Mesangial cell (primary cell): ENCODE results near the genes BTBD10 and FAR1.

- RAMPAGE, long total RNA = no peak
These were observed 99.2 kb downstream of the TEAD1 start for GRCh38 chr11:12773351-12773875.

- RAMPAGE, long total RNA = no peak
These were observed 103.9 kb downstream of the TEAD1 start for GRCh38 chr11:12777918-12778658.

GRCh38 chr11:12785719-12786724 is 111.8 kb downstream of the TEAD1 start:
- RAMPAGE, long total RNA = no peak

DNA sequence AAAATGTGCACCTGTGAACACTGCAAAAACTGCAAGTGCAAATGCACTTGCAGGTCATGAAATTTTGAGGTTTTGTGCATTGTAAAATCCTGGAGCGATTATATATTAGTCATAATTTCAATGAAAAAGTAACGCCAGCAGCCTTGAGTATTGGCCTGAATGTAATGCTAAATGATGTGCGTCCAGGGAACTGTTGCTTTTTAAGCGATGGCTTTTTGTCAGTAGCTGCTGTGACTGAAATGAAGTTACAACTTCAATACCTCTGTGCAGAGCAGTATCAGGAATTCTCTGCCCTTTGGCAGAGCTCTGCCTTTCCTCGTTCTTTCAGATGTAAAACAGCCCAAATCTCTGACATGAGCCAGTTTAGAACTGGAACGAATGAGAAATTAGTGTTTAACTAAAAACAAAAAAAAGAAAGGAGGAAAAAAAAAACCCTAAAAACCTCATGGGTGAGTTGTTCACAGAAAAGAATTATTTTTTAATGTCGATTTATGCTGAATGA is 146.5 kb upstream of the RASSF10 start:
- RAMPAGE, long total RNA = no peak

DNA sequence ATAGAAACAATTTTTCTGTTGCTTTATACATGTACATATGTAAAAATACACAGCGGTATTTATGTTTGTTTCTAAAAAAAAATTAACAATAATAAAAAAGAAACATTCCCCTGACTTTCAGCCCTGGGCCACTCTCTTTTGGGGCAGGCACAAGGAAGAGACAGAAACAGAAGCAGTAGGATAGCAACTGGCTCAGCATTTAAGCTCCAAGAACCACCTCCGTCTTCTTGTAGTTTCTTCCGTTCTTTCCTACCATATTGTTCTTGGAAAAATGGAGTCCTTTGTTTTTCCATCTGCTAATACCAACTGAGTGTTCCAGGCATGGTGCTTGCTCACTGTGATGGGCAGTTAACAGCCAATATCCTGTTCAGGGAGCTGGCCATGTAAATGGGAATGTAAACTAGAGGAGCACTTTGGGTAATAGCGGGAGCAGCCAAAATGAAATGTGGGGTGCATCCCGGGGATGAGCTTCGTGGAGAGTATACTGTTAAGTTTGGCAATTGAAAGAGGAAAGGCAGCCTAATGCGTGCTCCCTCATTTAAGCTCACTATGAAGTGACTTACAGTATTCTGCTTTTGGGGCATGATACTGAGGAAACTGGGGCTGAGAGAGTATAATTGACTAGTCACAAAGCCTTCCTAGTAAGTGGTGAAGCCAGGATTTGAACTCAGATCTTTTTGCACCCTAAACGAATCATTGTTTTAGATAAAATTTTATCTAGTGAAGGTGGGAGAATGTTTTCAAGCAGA is 142.4 kb upstream of the RASSF10 start:
- RAMPAGE, long total RNA = no peak

DNA sequence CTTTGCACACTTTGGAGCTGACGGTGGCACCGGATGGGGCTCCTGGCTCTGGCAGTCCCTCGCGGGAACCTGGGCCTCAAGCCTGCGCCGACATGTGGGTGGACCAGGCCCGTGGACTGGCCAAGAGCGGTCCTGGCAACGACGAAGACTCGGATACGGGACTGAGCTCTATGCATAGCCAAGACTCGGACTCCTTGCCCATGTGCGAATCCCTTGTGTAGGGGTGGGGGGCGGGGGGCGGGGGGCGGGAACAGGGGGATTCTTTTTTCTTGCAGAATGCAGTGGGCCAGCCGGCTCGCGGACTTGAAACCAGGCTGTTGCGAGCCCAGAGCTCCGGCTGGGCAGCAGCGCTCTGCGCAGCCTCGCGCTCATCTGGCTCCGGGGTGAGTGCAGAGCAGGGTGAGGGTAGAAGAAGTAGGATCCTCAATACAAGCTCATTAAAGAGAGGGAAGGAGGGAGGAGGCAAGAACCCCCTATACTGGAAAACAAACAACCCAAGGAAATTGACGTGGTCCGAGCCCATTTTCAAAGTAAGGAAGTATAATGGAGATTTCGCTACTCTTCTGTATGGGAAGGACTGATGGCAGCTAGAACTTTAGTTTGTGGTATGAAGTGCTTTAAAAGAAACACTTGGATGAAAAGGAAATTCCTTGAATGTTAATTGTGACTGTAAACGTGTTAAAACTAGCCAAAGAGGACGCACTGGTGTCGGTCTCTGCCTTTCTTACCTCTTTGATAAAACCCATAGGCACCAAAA is 1.9 kb downstream of the RASSF10 start:
- RAMPAGE, long total RNA = no peak

GRCh38 chr11:13215801-13216368 is 61.7 kb upstream of the BMAL1 start:
- RAMPAGE, long total RNA = no peak

DNA sequence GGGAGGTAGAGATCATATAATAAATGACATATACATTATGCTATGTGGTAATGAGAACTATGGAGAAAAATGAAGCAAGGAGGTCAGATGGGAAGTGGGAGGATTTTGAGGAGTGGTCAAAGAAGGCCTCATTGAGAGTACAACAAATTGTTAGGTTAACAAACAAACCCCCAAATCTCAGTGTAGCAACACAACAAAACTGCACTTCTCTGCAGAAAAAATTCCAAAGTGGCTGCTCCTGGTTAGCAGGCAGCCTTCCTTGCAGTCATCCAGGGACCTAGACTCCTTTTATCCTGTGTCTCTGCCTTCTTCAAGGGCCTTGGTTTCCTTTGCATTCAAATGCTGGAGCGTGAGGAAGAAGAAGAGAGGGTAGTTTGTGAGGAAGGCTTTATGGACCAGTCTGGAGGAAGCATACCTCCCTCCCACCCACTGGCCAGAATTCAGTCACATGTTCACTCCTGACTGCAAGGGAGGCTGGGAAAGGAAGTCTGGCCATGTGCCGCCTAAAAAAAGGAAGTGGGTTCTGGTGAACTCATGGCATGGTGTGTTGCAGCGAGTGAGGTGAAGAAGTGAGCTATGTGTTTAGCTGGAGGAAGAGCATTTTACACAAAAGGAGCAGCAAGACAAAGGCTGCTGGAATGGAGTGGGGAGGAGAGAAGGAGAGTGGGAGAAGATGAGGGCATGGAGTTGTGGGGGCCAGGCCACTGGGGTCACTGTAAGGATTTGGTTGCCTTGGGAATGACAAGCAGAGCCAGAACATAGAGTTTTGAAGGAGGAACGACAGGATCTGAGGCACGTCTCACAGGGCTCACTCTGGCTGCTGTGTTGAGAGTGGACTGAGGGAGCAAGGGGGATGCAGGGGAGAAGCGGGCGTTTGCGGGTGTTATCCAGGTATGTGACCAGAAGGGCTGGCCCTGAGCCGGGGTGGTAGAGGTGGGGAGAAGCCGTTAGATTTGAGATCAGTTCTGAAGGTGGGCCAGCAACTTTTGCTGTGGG is 26.1 kb downstream of the BMAL1 start:
- RAMPAGE, long total RNA = no peak

- RAMPAGE, long total RNA = no peak
These were observed 73.7 kb downstream of the BMAL1 start for GRCh38 chr11:13350997-13352047.

GRCh38 chr11:13367730-13368495 is 90.3 kb downstream of the BMAL1 start:
- RAMPAGE, long total RNA = no peak

DNA sequence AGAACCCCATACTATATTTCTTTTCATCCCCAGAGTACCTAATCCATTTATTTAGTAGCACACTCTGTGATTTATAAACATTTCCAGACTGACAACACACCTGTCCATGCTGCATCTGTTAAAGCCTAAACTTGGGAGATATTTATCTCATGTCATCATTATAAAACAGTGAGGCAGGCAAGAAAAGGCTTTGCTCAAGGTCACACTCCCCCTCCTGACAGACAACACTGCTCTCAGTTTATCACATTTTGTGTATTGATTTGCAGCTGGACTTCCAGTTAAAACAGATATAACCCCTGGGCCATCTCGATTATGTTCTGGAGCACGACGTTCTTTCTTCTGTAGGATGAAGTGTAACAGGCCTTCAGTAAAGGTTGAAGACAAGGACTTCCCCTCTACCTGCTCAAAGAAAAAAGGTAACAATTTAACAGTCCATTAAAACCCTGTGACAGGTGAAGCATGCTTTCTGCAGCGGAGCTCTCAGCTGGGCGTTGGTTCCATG is 91.8 kb downstream of the BMAL1 start:
- RAMPAGE, long total RNA = no peak

- RAMPAGE, long total RNA = start-site peak on the minus strand at chr11:13463172-13463269, 444 reads
These were observed at the start of gene BTBD10 for GRCh38 chr11:13462643-13463551. Gene BTBD10, minus strand, starts transcription at chr11:13463222.

GRCh38 chr11:13668540-13669214 is at the start of gene FAR1:
Gene FAR1, plus strand, starts transcription at chr11:13668668.
- RAMPAGE, long total RNA = start-site peak on the plus strand at chr11:13668671-13668726, 342 reads

DNA sequence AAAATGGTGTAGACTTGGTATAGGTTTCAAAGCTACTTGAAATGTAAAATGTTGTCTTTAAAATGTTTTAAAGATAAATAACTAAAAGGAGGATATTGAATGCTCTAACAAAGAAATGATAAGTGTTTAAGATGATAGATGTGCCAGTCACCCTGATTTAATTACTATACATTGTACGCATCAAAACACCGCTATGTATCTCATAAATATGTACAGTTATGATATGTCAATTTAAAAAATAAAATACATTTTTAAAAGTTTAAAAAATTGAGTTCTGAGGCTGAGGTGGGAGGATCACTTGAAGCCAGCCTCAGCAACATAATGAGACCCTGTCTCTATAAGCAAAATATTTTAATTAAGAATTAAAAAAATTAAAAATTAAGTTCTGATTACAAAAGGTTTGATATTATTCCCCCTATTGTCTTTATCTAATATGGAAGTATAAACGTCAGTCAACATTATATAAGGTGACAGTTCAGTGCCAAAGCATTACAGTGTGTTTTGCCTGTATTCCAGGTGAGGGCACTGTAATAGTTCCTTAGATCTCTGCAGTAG is 32.8 kb downstream of the FAR1 start:
- RAMPAGE, long total RNA = no peak

DNA sequence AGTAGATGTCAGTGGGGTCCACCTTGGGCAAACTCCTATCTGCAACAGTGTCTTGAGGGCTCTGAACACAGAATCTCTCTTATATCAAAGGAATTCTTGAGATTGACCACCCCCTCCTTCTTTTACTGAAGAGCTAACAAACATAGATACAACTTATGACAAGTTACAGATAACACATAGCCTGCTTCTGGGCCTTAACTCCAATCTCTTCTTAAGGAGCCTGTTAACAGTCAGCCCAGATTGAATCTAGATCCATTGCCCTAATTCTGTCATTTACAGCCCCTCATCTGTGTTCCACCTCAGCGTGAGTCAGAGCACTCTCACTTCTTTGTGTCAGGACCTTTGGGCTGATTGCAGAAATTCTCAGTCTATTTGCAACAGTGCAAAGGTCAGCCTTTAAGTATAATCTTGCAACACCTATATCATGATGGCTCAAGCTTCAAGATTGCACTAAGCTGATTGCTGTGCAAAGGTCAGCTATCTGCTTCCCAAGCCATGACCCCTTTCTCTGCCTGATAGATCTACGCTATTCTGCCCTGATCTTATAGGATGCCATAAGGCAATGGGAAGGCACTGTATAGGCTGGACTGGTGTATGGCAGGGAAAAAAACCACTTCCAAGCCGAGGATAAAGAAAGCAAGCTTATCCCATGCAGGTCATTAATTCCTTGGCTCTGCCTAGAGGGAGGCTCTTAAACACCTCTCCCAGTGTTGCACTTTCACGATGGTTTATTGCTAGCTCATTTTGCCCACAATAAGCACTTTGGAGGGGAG is 100.8 kb downstream of the RRAS2 start:
- RAMPAGE, long total RNA = no peak

DNA sequence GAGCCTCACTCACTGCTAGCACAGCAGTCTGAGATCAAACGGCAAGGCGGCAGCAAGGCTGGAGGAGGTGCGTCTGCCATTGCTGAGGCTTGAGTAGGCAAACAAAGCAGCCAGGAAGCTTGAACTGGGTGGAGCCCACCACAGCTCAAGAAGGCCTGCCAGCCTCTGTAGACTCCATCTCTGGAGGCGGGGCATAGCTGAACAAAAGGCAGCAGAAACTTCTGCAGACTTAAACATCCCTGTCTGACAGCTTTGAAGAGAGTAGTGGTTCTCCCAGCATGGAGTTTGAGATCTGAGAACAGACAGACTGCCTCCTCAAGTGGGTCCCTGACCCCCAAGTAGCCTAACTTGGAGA is 49.4 kb upstream of the PSMA1 start:
- RAMPAGE, long total RNA = no peak

GRCh38 chr11:14625384-14626362 is 17.9 kb upstream of the PDE3B start:
- RAMPAGE, long total RNA = no peak

DNA sequence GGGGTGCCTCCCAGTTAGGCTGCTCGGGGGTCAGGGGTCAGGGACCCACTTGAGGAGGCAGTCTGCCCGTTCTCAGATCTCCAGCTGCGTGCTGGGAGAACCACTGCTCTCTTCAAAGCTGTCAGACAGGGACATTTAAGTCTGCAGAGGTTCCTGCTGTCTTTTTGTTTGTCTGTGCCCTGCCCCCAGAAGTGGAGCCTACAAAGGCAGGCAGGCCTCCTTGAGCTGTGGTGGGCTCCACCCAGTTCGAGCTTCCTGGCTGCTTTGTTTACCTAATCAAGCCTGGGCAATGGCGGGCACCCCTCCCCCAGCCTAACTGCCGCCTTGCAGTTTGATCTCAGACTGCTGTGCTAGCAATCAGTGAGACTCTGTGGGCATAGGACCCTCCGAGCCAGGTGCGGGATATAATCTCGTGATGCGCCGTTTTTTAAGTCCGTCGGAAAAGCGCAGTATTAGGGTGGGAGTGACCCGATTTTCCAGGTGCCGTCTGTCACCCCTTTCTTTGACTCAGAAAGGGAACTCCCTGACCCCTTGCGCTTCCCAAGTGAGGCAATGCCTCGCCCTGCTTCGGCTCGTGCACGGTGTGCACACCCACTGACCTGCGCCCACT is 10.1 kb upstream of the PDE3B start:
- RAMPAGE, long total RNA = no peak

DNA sequence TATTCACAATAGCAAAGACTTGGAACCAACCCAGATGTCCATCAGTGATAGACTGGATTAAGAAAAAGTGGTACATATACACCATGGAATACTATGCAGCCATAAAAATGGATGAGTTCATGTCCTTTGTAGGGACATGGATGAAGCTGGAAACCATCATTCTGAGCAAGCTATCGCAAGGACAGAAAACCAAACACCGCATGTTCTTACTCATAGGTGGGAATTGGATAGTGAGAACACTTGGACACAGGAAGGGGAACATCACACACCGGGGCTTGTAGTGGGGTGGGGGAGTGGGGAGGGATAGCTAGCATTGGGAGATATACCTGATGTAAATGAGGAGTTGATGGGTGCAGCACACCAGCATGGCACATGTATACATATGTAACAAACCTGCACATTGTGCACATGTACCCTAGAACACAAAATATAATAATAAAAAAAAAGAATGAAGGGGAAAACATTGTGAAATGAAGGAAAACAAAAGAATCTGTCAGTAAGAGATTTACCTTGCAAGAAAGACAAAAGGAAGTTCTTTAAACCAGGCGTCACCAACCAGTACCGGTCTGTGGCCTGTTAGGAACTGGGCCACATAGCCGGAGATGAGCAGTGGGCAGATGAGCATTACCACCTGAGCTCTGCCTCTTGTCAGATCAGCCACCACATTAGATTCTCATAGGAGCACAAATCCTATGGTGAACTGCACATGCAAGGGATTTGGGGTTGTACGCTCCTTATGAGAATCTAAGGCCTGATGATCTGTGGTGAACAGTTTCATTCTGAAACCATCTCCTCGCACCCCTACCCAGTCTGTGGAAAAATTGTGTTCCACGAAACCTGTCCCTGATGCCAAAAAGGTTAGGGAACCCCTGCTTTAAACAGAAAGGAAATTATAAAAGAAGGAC is 108.5 kb downstream of the CYP2R1 start:
- RAMPAGE, long total RNA = no peak

- RAMPAGE, long total RNA = start-site peak on the minus strand at chr11:14891660-14891680, 56 reads
These were observed 901 bp downstream of the CYP2R1 start for GRCh38 chr11:14890764-14891895.